Neutrophil (primary cell): Measurements from ENCODE around the gene IL6ST.

DNA sequence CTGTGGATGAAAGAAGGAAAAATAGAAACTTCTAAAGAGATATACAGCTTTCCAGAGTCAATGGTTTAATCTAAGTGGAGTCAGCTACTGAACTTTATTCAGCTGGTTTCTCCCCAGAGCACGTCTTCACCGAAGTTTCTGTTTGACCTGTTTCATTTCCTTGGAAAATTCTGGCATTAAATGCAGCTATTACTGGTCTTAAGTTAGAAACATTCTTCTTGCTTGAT is 90.1 kb downstream of the ARL15 start:
- PRO-cap = no peak

DNA sequence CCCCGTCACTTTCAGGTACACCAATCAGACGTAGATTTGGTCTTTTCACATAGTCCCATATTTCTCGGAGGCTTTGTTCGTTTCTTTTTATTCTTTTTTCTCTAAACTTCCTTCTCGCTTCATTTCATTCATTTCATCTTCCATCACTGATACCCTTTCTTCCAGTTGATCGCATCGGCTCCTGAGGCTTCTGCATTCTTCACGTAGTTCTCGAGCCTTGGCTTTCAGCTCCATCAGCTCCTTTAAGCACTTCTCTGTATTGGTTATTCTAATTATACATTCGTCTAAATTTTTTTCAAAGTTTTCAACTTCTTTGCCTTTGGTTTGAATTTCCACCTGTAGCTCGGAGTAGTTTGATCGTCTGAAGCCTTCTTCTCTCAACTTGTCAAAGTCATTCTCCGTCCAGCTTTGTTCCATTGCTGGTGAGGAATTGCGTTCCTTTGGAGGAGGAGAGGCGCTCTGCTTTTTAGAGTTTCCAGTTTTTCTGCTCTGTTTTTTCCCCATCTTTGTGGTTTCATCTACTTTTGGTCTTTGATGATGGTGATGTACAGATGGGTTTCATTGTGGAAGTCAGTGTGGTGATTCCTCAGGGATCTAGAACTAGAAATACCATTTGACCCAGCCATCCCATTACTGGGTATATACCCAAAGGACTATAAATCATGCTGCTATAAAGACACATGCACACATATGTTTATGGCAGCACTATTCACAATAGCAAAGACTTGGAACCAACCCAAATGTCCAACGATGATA is 42.1 kb downstream of the ARL15 start:
- PRO-cap = no peak

GRCh38 chr5:54295530-54296256 is 14.7 kb downstream of the ARL15 start:
- PRO-cap = no peak

GRCh38 chr5:54315499-54316442 is 5.4 kb upstream of the ARL15 start:
- PRO-cap = no peak

DNA sequence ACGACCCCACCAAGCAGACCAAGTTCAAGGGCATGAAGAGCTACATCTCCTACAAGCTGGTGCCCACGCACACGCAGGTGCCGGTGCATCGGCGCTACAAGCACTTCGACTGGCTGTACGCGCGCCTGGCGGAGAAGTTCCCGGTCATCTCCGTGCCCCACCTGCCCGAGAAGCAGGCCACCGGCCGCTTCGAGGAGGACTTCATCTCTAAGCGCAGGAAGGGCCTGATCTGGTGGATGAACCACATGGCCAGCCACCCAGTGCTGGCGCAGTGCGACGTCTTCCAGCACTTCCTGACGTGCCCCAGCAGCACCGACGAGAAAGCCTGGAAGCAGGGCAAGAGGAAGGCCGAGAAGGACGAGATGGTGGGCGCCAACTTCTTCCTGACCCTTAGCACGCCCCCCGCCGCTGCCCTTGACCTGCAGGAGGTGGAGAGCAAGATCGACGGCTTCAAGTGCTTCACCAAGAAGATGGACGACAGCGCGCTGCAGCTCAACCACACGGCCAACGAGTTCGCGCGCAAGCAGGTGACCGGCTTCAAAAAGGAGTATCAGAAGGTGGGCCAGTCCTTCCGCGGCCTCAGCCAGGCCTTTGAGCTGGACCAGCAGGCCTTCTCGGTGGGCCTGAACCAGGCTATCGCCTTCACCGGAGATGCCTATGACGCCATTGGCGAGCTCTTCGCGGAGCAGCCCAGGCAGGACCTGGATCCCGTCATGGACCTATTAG is 1.4 kb downstream of the SNX18 start:
- PRO-cap = no peak

DNA sequence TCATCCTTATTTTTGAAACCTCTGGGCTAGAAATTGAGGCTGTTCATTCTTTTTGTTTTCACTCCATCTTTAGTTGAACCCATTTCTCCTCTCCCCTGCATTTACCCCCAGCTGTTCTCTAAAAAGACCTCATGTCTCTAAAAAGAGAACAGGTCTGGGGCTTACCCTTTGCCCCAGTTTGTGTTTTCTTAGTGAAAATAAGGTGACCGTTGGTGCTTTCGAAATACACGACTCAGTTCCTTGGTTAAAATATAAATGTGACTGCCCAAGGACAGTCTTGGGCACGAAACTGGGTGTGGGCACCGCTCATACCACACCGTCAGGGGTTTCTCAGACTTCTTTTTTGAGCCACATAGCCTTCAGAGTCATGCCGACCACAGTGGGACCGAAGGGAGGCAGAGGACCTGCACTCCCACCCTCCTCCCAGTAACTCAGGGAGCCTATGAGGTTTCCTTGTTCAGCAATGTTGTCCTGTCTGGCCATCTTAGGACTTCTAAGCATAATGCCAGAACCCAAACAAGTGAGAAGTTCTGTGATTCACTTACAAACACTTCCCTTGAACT is 6.5 kb downstream of the SNX18 start:
- PRO-cap = no peak

- PRO-cap = no peak
Observed at GRCh38 chr5:54543145-54543639, 25.6 kb downstream of the SNX18 start.

GRCh38 chr5:54621077-54621387 is 103.5 kb downstream of the SNX18 start:
- PRO-cap = no peak

GRCh38 chr5:55507472-55508002 is 27.2 kb downstream of the PLPP1 start:
- PRO-cap = no peak

DNA sequence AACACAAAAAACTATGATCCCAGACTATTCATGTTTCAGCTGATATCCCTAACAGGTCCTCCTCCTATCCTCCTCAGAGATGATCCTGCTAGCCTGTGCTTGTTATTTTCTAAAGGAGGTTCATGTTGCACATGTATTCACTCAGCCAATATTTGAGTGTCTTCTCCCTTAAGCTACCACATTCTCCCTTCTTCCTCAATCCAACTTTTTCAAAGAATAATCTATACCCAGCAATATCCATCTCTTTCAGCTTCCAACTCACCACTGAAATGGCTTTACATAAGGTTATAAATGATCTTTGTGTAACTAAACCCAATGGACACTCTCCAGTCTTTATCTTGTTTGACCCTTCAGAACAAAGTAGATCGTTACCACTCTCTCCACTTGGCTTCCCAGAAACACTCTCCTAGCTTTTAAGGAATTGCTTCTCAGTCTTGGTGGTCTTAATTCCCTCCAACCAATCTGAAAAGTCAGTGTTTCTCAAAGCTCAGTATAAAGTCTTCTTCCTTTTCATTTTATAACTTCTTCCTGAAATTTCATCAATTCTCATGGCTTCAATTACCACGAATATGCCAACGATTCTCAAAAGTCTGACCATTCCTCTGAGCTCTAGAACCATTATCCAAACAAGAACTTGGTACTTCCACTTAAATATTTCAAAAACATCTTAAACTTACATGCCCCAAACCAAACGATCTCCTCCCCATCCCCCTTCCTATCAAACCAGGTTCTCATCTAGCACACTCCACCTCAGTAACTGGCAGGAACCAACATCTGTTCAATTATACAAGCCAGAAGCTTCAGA is 19.3 kb downstream of the PLPP1 start:
- PRO-cap = no peak

GRCh38 chr5:55533551-55533964 is 1.2 kb downstream of the PLPP1 start:
- PRO-cap = no peak

DNA sequence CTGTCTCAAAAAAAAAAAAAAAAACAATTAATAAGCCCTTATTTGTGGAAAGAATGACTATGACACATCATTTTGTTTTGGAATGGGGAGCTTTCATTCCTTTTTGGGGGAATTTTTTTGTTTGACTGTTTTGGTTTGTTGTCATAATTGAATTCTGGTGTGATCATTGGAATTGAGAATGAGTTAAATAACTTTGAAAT is 3.4 kb upstream of the PLPP1 start:
- PRO-cap = no peak

- PRO-cap = no peak
Observed at GRCh38 chr5:55636067-55636653, 76.0 kb downstream of the SLC38A9 start.

DNA sequence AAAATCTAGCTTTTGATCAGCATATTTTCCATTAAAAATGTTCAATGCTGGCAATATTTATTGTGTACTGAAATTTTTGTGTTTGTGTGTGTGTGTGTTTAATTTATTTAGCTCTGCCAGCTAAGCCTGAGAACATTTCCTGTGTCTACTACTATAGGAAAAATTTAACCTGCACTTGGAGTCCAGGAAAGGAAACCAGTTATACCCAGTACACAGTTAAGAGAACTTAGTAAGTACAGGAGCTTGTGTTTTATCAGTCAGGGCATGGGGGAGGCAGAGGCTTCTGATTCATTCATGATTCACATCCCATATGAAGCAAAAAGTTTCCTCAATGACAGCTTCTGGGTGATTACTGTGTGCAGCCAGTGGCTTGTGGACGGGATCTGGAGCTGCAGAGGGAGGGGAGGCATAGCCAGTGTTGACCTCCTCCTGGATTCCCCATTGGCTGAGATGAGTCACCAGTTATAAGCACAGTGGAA is 17.6 kb downstream of the IL31RA start:
- PRO-cap = no peak

GRCh38 chr5:55944457-55945144 is 50.2 kb downstream of the IL6ST start:
- PRO-cap = no peak

- PRO-cap = no peak
Observed at GRCh38 chr5:55973056-55973515, 21.7 kb downstream of the IL6ST start.

DNA sequence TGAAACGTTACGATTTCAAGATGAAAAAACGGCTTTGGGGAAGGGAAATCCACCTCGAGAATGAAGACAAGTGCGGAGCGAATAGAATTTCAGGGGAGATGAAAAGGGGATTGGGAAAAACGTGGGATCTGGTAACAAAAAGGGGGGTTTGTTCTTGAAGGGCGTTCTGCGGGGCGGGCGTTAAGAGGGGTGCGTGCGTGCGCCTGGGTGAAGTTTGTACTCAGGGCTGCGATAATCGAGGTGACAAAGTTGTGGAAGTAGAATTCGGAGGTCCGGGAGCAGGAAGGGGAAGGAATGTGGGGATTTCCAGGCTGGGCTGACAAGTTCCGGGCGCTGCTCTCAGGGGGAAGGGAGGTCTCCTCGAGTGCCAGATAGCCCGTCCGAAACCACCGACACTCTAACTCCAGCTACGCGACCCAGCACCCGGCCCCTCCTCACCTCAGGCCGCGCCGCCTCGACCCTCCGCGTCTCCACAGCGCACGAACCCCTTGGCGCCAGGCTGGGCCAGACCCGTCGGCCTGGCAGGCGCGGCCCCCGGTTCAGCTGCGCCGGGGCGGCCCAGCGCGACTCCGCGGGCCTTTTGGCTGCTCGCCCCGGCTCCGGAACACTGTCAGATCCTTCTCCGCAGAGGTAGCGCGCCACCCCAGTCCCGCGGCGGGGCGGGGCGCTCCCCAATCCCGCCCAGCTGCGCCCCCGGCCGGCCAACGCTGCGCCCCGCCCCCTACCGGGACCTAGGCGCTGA is at the start of gene IL6ST:
Gene IL6ST, minus strand, starts transcription at position 618 of the 742 bp plus-strand sequence.
- PRO-cap = bidirectional peak, plus-strand start outside the sequence, minus-strand start at position 609 of the sequence

DNA sequence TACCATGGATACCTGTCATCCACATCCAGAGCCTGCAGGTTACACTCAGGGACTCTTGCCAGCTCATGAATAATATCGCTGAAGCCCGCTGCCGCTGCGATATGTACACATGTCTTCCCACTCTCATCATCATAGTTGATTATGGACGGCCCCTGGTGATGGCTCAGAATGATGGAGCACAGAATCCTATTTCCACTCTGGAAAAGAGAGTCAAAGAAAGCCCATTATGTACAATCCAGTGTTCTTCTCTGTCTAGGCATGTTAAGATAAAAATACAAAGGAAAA is 106.3 kb downstream of the ANKRD55 start:
- PRO-cap = no peak

DNA sequence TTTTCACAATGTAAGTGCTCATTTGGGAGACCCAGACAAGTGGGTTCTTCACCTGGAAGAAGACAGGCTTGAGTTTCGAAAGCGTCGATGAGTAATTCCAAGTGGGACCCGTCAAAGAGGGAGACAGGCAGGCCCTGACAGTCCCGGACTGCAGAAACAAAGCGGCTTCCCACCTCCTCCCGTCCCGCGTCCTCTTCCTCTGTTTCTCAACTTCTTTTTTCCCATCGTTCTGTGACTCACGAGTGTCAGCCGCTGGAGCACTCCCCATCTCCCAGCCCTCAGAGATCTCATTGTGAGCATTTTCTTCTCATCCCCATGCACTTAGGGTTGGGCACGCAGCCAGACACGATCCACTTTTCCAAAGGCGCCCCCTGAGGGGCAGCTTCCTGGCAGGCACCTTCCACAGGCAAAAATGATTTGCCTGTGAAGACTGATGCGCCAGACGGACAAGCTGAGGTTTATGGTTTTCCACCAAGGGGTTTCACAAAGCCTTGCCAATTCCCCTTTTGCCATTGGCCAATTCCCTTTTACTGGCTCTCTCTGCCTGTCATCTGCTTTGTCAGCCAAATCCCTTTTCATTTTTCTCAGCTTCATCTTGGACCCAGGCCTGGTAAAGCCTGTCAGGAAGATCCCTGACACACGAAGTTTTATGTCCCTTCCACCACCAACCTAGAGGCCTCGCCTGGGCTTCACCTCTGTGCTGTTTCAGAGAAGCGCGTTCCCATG is 86.5 kb upstream of the ANKRD55 start:
- PRO-cap = no peak

DNA sequence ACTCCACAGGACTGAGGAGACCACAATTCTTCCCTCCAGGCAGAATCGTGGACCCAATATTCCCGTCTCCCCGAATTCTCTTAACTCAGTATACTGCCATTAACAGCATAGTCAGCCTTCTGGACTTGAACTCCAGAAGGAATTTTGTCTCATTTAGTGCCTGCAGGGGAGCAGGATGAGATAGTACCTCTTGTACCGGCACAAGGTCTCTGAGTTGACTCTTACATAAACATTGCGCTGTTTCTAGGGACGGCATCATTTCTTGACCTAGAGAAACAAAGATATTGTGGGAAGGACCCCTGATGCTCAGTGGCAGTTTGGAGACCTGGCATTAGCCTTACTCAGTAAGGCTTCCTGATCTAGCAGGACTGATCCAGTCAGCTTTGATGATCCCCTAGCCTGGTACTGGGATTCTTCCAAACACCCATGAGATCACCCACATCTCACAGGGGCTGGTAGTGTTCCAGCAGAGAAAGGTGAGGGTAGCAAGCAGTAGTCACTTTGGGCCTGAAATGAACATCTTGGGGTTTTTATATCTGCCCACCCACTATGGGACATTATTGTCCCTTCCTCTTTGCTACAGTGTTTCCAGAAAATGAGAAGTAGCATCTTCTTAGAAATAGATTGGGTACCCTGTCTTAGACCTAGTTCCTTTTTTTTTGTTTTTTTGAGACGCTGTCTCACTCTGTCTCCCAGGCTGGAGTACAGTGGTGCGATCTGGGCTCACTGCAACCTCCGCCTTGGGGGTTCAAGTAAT is 249.0 kb upstream of the ANKRD55 start:
- PRO-cap = no peak